ENCODE measurements around a stretch of chr14.

- PRO-cap: no peak
- RAMPAGE, long total RNA: no peak
Measured at GRCh38 chr14:53879611-53880480, 76.8 kb downstream of the BMP4 start.

DNA sequence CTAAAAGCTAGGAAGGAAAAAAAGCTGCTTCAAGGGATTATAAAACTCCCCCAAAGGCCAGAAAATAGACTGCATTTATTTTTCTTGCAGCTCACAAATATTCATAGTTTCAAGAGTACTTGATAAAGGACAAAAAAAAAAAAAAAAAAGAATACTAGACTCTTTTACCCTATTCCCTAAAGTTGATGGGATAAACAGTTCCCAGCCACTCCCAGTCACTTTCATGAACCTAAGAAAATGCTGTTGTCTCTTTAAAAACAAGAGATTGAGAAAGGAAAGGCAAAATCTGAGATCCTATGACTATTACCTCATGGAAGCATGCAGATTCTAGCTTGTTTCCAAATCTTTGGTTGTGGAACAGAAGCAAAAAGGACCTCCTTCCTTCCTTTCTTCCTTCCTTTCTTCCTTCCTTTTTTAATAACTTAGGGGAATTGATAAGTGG lies 128.8 kb upstream of the BMP4 start:
- PRO-cap: no peak
- RAMPAGE, long total RNA: no peak

DNA sequence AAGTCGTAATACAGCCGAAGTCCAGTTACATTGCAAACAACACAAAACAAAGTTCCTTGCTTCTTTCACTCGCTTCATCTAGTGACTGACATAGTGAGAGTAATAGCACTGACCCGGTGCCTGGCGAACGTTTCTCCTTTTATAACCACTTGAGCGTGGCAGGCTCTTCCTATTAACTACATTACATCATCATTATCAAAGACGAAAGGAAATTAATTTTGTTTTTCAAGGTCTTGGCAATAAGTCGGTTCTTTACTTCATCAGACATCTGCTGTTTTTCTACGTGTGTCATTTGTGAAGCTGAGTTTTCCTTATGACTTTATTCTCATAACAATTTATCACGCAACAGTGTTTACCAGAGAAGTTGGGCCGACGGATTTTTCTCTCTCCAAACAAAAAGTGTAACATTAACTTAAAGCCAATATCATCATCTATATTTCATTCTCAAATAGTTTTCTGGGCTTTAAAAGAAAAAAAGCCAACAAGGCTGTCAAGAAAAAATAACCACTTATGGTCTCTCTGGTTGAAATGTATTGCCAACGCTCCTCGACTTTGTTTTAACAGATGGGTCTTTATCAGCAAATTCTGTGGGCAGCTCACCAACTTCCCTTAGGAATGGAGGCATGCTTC lies 97.3 kb upstream of the CDKN3 start:
- PRO-cap: no peak
- RAMPAGE, long total RNA: no peak

DNA sequence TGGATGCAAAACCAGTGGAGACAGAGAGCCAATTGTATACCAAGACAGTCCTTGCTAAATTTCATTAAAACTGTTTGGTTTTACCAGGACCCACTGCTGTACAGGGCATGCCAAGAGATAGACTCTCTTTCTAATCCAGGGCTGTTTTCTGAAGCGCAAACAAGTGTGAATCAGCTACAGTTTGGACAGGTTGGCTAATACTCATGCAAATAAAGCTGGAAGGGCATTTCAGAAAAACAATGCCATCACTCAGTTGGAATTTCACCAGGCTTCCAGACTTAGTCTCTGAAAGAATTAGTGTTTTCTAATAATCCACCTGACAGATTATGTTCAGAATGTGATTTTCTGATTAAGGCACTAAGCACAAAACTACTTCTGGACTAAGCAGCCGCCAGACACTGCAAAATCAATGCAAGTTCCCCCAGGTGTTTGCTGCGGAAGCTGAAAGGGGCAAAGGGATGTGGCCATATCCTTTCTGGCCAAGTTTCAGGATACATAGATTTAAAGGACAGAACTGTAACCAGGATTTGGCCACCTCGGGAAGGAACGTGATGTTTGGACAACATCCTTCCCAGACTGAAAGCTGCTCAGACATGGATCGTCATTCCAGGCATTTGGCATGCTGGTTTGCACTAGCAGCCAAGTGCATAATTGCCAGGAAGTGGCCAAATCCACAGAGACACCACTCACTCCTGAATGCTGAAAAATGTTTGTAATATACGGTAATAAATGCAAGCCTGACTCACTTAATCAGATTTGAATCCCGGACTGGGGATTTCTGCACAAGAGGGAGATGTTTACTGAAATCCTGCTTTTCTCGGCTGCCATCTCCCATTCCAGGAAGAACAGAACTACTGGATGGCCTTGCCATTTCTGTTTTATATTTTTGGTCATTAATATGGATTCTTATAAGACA lies 32.0 kb upstream of the CDKN3 start:
- PRO-cap: no peak
- RAMPAGE, long total RNA: no peak

DNA sequence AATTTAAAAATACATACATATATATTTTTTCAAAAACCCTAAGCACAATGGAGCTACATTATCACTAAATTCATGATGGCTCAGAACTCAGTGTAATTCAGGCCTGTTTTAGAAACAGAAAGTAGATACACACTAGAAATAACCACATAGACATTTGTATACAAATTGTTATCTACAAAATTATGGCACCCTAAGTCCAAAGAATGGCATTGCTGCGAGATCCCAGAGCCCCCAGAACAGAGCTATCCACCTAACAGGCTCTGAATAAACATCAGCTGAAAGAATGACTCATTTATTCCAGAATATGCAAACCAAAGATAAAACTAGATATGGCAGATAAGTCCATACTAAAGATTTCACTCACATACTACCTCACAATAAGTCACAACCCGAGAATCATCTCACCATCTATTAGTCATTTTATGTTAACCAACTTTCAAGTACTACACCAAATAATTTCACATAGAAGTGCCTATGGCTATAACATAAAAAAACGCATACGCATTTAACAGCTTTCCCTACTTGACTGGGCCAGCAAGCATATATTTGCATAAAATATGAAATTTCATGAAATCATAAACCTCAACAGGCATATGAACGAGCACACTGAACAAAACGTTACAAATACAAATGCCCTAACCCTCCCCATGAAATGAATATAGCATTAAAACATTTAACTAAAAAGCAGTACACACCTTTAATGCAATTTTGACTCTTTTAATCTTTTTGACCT lies 5.6 kb downstream of the CNIH1 start:
- PRO-cap: no peak
- RAMPAGE, long total RNA: no peak

DNA sequence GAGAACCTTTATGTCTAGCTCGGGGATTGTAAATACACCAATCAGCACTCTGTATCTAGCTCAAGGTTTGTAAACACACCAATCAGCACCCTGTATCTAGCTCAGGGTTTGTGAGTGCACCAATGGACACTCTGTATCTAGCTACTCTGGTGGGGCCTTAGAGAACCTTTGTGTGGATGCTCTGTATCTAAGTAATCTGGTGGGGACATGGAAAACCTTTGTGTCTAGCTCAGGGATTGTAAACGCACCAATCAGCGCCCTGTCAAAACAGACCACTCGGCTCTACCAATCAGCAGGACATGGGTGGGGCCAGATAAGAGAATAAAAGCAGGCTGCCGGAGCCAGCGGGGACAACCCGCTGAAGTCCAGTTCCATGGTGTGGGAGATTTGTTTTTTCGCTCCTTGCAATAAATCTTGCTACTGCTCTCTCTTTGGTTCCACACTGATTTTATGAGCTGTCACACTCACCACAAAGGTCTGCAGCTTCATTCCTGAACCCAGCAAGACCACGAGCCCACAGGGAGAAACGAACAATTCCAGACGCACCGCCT lies 2.6 kb upstream of the CNIH1 start:
- PRO-cap: no peak
- RAMPAGE, long total RNA: no peak

GRCh38 chr14:54601659-54602194 lies 34.8 kb downstream of the SAMD4A start:
- PRO-cap: no peak
- RAMPAGE, long total RNA: no peak

GRCh38 chr14:54606755-54607230 lies 39.9 kb downstream of the SAMD4A start:
- PRO-cap: no peak
- RAMPAGE, long total RNA: no peak

DNA sequence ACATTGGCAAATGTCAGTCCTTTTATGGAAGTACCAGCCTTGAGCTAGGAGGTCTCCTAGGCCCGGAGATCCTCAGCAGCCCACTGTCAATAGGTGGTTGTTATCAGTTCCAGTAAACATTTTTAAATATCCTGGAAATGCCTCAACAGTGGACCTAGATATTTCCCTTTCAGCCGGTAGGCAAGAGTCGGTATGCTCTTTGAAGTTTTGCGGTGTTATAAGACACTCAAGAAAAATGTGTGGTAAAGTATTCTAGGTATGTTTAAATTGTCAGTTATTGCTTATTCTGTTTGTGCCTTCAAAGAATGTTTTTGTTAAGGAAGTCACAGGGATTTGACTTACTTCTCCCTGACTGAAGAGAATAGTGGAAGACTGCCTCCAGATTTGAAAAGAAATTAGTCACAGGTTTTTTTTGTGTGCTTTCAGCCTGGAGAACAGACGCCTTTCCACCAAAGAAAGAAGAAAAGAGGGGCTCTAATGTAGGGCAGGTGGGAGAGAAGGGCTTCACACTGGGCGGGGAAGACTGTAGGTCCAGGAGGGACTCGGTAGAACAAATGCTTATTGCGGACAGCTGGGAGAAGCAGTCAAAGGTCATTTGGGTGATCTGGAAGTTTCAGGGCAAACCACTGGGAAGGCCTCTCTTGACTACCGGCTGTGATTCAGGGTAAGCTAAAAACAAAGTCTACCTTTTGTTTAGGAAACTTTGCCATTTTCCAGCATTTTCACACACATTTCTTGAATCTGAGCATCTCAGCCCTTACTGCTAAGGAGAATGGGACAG lies 76.7 kb downstream of the SAMD4A start:
- PRO-cap: no peak
- RAMPAGE, long total RNA: no peak

DNA sequence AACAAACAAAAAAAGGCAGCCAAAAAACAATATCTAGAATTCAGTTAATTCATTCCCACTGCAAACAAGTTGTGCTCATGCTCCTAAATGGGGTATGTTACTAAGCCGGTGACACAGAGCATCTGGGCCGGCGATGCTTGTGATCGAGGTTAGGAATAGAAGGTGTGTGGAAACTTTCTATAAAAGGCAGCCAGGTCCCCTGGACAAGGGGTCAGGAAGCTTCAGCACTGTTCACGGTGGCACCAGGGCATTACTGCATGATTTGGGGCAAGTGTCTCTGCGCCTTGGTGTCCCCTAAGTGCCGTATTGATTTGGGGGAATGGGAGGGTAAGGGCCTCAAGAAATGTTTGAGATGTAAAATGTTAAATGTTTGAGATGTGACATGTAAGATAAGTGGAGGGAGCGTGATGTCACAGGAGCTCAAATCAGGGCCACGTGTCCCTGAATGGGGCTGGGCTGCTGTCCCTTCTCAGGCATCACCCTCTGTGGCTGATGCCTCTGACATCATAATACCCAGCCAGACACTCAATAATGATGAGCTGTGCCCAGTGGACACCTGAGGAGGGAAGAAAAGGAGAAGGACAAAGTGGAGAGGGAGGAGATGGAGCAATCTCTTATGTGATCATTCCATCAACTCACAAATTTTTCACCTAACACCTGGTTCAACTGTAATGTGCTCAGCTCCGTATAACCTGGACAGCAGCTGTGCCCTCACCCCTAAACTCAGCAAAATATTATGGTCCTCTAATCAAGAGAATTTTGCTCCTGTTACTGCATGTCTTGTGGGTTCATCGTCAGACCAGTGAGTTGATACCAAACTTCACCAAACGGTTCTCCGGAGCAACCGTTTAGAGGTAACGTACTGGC lies 120.8 kb downstream of the SAMD4A start:
- PRO-cap: no peak
- RAMPAGE, long total RNA: no peak

DNA sequence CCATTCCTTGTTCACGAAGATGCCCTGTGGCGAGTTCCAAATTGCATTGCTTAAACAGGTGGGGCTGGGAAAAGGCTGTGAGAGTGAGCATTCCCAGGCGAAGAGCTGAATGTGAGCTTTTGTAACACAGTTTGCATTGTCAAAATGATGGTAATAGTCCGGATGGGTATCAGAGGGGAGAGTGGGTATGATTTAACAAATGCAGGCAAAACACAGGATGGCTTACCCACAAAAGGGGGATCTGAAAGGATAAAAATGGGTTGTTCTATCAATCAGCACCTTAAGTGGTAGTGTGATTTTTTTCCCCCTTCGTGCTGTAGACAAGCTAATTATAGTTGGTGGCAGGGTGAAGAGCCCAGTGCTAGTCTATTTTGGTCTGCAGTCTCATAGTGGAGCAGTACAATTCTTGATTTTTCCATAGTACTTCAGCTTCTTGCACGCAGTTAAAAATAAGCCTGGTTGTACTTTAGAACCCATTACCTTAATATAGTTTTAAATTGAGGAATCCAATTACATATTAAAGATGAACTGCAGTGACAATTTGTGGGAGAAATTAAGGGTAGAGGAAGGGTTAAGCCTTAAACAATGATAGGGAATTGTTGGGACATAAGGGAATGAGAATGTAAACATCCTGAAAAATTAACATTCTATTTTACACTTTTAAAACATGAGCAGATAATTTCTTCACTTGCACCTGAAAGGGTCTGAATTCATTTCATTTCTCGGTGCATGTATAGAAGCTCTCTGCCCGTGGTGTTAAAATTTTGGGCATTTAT lies 132.1 kb downstream of the GCH1 start:
- PRO-cap: no peak
- RAMPAGE, long total RNA: no peak

- PRO-cap: no peak
- RAMPAGE, long total RNA: no peak
Measured at GRCh38 chr14:54901382-54901992, 1.1 kb downstream of the GCH1 start.

DNA sequence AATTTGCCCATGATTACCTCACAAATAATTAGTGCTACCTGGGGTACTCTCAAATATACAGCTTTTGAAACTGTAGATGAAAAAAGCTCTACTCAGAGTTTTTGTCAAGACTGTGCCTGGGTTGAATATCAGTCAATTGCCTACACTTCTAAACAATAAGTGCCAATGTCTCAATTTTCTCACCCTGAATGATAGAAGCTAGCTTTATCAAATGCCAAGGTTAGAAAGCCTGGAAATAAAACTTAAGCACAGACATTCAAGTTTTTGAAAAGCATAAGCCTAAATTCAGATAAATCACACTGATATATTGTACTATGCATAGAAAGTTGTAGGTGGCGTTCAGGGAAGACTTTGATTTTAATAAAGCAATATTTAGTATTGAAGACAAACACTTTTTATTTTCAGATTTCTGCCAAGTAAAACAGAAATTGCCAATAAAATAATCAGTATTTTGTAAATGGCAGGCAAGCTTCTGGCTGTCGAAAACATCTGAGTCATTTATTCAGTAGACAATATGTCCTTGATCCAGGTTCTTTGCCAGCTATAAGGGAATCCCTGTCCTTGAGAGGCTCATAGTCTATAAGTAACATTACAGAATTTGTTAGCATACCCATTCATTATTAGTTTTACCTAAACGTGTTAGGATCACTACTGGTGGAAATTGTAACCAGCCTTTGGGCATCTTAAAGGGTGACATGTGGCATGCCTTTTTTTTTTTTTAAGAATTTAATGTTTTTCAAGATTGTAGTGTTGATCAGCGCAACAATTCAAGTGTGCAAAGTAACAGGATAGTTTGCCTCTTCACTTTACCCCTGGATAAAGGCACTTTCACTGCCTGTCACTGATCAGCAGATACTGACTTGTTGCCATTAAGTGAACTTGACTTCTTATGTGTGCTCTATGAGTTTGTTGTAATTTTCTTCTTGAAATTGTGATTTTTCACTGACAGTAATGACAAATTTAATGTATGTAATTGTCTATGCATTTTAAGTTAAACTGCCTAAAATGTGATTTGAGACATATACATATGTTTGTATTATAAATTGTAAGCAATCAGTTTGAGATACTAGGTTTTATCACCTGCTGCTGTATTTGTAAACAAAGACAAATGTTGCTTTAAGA lies 17.2 kb downstream of the MAPK1IP1L start:
- PRO-cap: no peak
- RAMPAGE, long total RNA: no peak

GRCh38 chr14:55102715-55103656 lies 26.1 kb upstream of the LGALS3 start:
- PRO-cap: no peak
- RAMPAGE, long total RNA: no peak

DNA sequence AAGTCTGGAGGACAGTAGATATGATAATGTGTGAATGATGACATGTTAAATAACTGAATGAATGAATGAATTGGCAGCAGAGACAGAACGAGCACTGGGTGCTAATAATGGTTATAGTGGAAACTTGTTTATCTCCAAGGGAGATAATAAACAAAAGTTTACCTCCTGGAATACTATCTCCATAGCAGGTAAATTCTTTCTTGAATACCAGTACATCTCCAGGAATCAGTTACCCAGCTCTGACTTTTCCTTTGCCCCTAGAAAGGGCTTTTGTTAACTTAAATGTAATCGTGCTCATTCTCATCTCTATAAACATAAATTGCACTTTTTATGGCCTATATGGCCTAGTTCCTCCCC lies 7.2 kb upstream of the LGALS3 start:
- PRO-cap: no peak
- RAMPAGE, long total RNA: no peak

GRCh38 chr14:55128710-55128847 lies 473 bp upstream of the LGALS3 start:
- PRO-cap: no peak
- RAMPAGE, long total RNA: no peak

GRCh38 chr14:55131829-55132213 lies 2.8 kb downstream of the LGALS3 start:
- PRO-cap: no peak
- RAMPAGE, long total RNA: no peak

GRCh38 chr14:55212541-55212966 lies 21.2 kb upstream of the DLGAP5 start:
- PRO-cap: no peak
- RAMPAGE, long total RNA: no peak

GRCh38 chr14:55240514-55241205 lies 30.6 kb upstream of the FBXO34 start:
- PRO-cap: no peak
- RAMPAGE, long total RNA: no peak

DNA sequence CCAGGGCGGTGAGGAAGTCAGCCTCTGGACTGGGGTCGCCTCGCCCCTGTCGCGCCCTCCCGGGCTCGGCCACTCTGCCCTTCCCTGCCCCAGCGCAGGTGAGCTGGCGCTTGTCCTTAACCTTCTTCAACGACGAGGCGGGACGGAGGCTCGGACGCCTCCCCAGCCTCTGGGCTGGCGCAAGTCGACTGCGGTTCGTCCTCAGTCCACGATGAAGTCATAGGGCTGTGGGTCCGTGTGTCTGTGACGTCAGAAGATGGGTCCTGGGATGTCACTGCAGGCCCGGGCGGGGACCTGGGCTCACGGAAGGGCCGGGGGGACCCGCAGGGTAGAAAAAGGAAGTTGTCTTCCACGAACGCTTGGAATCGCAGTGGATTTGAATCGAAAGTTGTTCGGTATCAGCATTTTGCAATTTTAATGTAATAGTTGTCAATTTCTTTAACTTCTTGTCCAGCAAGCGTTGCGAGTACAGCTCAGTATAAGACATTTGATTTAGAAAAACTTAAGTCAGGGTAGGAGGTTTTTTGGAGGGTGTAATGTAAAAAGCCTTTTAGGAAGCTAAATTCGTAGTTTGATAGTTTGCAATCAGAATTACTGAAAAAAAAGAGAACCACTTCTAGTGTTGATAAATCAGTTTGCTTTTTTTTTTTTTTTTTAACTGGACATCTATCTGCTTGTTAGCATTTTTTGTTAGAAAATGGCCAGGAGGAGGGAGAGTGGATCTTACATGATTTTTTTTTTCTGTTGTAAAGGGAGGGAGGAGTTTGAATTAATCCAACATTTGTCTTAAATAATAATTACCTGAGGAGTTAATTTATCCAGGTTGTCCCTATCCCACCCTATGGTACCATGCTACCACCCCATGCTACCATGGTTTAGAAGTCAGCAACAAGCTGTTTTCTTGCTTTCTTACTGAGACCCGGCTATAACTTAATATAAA lies 936 bp downstream of the FBXO34 start:
- PRO-cap: no peak
- RAMPAGE, long total RNA: no peak

Data from spinal cord (tissue), 3 donors.